ENCODE data around the gene SPATA5L1.

GRCh38 chr15:44719912-44720099, 8.5 kb downstream of the B2M start:
- PRO-cap = no peak

DNA sequence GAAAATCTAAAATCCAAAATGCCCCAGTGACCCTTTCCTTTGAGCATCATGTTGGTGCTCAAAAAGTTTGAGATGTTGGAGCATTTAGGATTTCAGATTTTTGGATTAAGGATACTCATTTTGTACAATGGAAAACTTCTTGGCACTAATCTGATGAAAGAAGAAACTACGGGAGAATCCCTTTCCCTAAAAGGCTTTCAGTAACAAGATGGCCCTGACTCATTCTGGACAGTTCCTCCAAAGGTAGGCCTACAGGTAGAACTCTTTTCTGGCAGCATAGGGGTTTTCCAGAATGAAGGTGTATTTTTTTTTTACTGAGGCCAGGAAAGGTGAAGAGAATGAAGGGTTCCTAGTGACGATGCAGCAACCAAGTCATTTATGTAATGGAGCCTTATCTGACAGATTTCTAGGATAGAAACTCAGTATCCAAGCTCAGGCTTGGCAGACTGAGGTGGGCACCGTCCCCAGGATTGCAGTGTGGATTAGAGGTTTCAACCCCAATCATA, 8.9 kb upstream of the TRIM69 start:
- PRO-cap = no peak

DNA sequence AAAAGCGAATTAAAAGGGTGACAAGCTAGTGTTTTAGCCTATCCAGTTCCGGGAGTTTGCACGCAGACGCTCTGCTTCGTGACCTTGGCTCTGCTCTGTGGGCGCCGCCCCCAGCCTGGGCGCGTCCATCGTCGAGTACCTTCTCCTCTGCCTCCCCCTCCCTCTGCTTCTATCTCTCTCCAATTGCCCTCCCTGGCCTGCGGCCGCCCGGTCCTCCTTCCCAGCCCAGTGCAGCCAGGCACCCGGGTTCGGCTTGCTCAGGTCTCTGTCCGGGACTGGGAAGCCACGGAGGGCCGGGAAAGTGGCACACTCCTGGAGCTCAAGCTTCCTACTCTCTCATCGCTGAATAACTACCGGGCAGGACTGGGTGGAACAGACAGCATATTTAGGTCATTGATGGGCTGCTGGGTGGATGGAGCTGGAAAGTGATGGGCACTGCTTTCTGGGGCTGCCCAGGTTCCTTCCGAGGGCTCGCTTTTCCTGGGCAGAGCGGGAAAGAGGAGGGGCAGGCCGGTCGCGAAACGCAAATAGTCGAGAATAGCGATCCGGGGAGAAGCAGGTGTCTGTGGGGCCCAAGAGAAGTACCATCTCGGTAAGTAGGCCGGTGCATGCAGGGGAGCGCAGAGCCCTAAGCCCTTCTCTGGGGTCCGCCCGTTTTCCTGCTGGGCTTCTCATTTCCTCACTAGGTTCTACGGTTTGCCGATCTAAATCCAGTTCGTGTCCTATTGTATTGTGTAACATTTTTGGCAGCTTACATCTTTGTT, 7.2 kb upstream of the TRIM69 start:
- PRO-cap = no peak

GRCh38 chr15:45164792-45165791, 22.7 kb downstream of the SHF start:
- PRO-cap = no peak

- PRO-cap = bidirectional peak, plus-strand start at chr15:45198859, minus-strand start at chr15:45198693
Measured at GRCh38 chr15:45198311-45199019, 10.7 kb upstream of the SHF start.

- PRO-cap = no peak
Measured at GRCh38 chr15:45200749-45201606, 13.2 kb upstream of the SHF start.

DNA sequence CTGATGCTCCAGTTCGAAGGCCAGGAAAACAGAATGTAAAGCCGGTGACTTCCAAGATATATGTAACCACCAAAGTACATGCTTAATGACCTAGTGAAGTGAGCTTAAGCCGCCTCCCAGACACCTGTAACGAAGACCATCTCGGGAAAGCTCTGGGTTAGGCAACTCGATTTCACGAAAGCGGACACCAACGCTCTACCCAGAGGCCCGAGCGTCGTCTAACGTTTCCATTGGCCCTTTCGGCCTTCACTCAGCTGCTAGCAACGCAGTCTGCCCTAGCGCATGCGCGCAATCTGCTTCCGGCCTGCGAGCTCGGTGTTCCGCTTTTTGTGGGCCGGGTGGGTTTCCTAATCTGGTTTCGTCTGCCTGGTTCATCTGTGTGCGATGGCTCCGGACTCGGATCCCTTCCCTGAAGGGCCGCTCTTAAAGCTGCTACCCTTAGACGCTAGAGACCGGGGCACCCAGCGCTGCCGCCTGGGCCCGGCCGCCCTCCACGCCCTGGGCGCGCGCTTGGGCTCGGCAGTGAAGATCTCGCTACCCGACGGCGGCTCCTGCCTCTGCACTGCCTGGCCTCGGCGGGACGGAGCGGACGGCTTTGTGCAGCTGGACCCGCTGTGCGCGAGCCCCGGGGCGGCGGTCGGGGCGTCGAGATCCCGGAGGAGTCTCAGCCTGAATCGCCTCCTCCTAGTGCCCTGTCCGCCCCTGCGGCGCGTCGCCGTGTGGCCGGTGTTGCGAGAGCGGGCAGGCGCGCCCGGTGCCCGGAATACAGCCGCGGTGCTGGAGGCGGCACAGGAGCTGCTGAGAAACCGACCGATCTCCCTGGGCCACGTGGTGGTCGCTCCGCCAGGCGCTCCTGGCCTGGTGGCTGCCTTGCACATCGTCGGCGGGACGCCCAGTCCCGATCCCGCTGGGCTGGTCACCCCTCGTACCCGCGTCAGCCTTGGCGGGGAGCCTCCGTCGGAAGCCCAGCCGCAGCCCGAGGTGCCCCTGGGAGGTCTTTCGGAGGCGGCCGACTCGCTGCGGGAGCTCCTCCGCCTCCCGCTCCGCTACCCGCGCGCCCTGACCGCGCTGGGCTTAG, at the start of gene SPATA5L1:
Gene SPATA5L1, plus strand, starts transcription at position 291 of the 1,078 bp plus-strand sequence.
- PRO-cap = bidirectional peak, plus-strand start at position 441 of the sequence, minus-strand start at position 176 of the sequence

DNA sequence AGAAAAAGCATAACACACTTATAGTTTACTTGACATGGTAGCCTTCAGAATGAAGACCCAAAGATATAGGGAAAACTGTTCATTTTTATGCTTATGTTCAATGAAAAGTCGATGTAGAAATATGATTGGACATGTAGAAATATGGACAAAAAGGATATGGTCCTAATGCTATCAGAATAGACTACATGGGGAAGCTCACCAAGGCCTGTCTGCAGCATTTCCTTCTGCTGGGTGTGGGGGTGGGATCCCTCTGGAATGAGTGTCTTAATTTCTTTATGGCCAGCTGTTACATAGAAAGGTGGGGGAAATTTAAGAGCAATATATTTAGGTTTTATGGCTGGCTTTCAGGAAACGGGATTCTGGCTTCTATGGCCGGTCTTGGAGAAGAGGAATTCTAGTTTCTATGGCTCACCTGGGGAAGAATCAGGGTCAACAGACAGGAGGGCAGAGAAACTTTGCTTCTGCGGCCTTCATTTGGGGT, 4.7 kb downstream of the C15orf48 start:
- PRO-cap = no peak

GRCh38 chr15:45448627-45449184, 18.3 kb downstream of the C15orf48 start:
- PRO-cap = no peak

- PRO-cap = no peak
Measured at GRCh38 chr15:45481490-45481994, 41.0 kb downstream of the SLC30A4 start.

DNA sequence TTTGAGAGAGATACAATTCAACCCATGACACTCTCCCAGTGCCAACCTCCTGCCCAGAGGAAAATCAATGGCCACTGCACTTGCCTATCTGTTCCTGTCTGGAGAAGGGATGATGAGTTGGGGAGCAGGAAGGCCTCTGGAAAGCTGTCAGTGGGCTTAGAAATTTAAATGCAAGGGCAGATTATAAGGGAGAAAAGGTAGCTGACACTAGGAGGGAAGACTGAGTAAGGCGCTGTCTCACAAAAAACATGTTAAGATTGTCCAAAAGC, 24.9 kb downstream of the SQOR start:
- PRO-cap = no peak

DNA sequence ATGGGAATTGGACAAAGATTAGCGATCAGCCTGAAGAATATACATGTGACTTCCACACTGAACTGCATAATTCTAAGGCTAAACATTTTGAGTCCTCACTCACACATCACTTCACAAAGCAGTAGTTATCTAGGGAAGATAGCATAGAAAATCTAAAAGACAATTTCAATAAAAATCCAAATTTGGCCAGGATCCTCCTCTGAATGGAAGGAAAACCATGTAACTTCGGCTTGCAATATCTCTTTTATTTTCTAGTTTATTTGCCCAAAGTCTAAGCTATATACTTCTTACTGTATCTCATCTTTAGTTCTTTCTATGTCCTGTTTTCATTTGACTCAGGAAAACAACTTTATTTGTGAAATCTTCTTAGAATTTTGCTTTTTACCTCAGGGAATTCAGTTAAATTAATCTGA, 837.8 kb downstream of the SQOR start:
- PRO-cap = no peak

DNA sequence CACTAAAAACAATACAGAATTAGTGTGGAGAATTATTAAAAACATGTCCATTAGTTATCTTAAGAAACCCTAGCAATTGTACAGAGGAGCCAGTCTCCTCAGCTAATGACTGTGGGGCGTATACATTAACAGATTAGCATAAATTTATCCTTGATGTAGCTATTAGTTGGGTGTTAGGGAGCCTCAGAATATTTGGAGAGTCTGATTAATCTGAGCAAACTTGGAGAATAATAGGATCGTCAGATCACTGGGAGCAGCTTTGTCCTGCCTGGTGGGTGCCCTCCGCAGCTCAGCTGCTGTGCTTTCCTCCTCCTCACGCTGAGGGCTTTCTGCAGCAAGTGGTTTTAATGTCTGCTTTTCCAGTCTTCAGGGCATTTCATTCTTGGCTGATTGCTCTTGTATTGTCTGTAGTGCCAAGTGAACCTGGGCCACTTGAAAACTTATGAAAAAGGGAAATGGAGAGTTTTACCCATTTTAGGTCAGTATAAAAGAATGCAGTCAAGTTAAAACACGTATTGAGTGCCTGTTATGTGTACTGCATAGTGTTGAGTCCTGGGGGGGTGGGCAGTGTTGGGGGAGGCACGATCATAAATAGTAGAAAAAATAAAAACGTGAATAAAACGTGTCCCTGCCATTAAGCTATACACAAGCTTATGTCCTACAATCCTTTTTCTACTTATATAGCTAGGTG, 417.3 kb upstream of the SEMA6D start:
- PRO-cap = no peak

DNA sequence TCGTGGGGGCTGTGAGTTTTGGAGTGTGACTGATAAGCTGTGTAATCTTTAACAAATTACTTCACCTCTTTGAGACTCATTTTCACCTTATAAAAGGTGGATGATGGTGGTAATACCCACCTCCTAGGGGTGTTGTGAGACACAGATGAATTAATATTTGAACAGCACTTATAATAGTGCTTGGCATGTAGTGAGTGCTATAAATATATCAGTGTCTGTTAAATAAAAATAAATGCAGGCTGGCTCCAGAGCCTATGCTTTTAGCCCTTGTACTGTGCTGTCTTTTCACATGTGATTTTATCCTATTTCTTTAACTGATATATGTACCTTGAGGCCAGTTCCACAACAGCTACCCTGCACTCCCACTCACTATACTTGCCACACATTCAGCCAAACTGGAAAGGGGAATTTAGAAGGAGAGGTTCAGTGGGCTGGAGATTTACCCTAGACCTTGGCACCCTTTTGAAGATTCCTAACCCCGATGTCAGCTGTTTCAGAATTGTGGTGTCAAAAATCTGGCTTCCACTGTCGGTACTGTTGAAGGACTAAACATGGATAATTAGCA, 9.3 kb downstream of the SEMA6D start:
- PRO-cap = no peak

- PRO-cap = no peak
Measured at GRCh38 chr15:48177113-48177328, 1.1 kb downstream of the MYEF2 start.

DNA sequence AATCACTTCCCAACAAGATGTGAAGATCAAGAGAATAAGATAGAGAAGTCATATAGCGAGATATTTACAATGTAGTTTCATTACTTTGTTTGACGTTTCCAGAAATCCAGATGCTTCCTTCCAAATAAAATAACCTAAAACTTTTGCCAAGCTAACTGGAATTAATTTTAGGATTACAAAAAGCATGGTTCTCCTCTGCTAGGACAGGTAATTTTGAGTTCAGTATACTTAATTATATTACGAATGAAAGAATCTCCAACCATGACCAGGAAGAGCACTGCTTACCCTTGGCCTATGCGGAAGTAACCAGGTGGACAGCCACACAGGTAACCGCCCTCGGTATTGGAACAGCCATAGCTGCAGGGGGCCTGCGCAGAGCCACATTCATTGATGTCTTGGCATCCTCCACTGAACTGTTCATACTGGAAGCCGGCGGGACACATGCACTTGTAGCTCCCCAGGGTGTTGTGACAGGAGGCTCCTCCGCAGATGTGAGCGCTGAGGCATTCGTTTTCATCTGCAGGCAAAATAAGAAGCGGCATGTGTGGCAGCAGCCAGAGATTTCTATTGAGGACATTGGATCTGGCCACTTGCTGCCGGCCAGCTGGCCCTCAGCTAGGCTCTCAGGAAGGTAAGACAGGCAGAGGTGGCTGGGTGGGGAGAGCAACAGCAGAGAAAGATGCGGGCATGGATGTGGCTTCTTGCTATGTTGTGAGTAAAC, 84.2 kb downstream of the DUT start:
- PRO-cap = no peak

- PRO-cap = no peak
Measured at GRCh38 chr15:48428224-48428594, 97.0 kb downstream of the DUT start.

DNA sequence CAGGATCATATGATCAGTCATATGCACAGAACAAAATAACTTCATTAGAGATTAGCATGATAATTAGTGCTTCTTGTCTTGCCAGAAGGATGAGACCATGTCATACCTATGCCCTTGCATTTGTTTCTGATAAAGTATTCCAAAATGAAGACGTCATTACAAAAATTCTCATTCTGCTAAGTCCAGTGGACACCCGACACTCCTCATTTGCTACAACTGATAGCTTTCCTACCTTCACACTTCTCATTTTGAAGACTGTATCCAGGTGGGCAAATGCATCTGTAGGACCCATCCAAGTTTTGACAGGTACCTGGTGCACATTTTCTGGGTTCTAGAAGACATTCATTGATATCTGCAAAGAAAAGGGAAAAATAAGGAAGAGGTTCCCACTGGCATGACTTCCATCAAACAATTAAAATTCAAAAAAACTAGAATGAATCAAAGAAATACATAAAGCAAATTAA, 113.1 kb downstream of the DUT start:
- PRO-cap = no peak

GRCh38 chr15:48465386-48465941, 134.2 kb downstream of the DUT start:
- PRO-cap = no peak

DNA sequence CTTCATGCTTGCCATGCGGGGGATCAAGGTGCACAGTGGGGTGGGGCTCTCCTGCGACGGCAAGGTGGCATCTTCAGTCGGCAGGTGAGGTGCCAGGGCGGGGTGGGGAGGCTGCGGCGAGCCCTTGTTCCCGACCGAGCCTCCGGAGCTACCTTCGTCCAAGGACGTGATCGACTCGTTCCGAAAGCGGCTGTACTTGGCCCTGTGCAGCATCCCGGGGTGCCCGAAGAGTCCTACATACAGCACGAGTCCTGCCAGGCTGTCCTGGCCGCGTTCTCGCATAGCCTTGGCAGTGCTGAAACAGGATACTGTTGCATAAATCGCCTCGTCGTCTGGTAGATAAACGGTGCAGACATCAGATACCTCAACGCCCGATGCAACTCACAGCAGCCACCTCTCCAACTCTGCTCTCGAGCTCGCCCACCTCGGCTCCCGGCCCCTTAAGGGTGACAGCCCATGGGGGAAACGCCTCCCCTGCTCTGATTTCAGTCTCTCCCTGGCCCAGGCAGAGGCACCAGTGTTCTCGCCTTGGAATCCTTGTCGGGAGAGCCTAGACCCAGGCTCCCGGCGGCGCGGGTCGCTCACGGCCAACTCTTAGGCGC, 884 bp downstream of the SHC4 start:
- PRO-cap = no peak

All from peritoneum (tissue), 1 donor.